ENCODE measurements around the genes CCL22, CNGB1 and GINS3.

DNA sequence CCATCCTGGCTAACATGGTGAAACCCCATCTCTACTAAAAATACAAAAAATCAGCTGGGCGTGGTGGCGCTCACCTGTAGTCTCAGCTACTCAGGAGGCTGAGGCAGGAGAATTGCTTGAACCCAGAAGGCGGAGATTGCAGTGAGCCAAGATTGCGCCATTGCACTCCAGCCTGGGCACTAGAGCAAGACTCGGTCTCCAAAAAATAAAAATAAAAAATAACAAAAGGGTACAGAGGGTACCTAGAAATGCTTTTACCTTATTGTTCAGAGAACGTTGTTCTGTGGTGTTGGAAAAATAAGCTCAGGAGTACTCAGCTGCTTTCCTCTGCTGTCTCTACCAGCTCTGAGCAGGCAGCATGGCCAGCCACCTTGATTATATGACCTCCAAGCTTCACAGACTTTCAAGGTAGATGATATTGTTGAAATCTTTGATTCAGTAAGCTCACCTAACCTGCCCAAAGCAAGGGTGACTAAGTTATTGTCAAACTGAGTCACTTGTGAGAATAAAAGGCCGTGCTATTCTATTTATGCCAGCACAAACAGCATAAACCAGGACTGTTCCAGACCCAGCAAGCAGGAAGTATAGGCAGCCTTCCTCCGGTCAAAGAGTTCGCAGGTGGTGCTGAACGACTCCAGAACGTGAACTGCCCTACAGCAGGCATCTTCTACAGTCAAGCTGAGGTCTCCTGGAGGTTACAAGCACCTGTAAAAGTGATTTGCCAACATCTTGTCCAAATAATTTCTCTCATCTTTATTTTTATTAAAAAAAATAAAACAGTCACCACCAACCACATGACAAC is 10.5 kb downstream of the ARL2BP start:
- RRBS: no CpG with 5 or more reads among the region's 11 CpGs

DNA sequence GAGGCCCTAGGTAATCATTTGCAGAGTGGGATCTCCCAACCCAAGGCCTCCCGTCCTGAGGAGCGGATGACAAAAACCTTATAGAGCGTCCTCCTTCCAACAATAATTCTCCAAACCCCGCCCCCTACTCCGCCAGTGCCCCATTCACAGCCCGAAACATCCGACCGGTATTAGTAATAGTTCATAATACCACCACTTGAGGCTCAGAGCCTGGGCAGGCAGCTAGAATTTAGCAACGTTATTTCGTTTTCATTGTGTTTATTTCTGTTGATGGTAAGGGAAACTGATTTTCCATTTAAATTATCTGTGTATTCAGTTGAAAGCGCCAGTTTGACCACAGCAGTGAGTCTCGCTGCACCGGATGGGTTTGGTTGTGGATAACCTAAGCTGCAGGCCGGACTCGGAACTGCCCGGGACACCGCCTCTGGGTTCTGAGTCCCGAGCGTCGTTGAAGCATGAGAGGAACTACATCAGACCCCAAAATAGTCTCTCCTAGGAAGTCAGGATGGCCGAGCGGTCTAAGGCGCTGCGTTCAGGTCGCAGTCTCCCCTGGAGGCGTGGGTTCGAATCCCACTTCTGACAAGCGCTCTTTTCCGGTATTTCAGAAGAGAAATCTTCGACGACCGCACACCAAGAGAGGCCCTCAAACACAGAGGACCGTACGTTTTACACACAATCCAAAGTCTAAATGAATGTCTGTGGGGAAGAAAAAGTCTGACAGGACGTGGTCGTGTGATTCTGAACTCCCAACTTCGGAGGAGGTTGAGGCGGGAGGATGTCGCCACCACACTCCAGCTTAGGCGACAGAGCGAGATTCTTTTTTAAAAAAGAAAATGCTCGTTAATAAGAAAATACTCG is 15.2 kb upstream of the PLLP start:
- RRBS: no CpG with 5 or more reads among the region's 43 CpGs

- RRBS: no CpG with 5 or more reads among the region's 7 CpGs
Observed at GRCh38 chr16:57318117-57318724, 33.7 kb upstream of the PLLP start.

DNA sequence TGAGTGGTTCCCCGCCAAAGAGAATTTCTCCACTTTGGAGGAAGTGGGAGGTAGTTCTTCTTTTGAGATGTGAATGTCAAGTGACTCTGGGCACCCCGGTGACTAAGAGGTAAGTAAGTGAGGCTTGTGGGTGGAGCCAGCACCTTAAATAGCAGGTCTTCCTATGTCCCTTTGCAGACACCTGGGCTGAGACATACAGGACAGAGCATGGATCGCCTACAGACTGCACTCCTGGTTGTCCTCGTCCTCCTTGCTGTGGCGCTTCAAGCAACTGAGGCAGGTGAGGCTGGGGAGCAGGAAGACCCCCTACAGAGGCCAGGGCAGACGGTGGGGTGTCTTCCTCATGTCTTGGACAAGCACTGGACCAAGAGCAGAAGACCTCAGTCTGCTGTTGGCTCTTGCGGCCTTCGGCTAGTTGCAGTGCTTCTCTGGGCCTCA is at the start of gene CCL22:
Gene CCL22 (plus strand): TSS at position 174 of the 438 bp plus-strand sequence.
- RRBS: no CpG with 5 or more reads among the region's 8 CpGs

DNA sequence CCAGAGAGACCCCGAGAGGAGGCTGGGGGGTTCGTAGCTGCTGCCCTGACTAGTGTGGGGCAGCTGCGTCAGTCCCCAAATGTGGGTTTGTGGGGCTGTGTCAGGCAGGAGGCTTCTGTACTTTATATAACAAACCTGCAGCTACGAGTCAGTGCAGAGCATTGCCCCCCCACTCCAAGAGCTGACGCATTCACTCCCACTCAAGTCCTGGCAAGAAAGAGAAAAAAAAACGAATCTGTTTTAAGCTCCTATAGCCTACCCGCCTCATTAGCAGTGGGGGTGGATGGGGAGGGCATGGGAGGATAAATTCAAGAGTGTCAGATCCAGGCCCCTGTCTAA is 1.9 kb downstream of the CX3CL1 start:
- RRBS: no CpG with 5 or more reads among the region's 7 CpGs

DNA sequence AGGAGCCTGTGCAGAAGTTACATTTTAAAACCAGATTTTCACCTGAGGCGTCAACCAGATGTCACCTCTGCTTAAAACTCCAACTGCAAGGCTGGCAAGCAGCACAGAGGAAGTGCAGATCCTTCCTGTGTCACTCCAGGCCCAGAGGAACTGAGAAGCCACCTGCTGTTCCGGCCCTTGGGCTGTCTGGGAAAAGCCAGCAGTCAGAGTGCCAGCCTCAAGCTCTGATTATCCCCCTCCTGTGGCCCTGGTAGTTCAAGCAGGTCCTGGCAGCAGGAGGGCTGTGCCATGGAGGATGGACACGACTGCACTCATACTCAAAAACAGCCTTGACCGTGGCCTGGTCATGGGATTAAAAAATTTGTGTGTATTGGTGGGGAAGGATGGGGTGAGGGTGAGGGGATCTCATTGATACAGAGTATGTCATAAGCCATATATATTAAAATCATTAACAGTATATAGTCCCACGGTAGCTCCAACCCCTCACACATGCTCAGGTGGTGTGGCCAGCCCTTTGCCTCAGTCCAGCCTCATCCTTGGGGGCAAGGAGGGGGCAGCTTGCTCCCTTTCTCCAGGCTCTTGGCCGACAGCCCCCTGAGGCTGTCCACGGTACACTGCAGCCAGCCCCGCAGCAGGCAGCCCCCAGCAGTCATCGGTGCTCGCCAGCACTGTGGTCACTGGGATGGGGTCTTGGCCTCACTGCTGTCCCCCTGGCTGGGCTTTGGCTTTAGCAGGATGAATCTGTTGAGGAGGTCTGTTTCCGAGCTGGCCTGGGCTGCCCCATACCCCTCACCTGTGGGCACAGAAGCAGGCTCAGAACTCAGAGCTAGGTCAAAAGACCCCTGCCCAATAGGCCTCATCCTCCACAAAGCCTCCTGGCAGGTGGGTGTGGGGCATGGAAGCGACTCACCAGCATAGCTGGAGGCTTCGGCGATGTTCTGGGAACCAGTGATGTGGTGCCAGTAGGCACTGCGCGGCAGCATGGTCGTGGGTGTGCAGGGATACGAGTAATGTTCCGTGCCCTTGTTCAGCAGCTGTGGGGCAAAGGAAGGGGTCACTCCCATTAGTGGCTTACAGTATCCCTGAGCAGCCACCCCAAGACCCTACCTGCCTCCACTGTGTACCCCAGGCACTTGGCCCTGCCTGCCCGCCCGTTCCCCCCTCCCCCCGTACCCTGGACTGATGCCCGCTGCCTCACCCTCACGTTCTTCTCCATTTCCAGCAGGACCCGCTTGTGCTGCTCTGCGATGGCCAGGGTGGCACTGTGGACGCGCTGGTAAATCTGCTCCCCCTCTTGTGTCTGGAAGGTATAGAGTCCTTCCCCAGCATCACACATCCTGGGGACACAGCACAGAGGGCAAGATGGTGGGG is 10.7 kb downstream of the POLR2C start:
- RRBS: no CpG with 5 or more reads among the region's 28 CpGs

DNA sequence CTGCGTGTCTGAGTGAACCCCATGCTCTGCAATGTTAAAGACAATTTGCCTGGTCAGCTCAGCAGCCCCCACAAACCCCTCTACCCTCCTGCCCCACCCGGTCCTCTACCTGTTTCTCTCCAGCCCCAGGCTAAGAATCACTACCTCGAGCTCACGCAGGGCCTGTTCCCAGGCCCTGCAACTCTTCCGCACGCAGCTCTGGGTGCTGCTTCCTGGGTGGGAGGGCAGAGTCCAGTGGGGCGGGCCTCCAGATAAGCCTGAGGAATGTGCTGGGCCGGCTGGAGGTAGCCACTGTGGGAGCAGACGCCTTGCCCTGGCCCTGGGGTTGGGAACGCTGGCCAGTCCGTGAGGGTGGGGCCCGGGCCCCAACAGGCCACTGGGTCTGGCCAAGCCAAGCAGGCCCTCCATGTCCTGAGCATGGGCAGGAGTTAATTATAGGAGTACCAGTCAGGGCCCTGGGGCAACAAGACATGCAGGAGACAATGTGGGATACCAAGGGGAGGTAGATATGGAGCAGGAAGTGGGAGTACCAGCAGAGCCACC is 6.0 kb downstream of the DOK4 start:
- RRBS: 8% methylated on average over 5 of the region's 12 CpGs

GRCh38 chr16:57485057-57485833 is 1.0 kb downstream of the DOK4 start:
- RRBS: no CpG with 5 or more reads among the region's 12 CpGs

DNA sequence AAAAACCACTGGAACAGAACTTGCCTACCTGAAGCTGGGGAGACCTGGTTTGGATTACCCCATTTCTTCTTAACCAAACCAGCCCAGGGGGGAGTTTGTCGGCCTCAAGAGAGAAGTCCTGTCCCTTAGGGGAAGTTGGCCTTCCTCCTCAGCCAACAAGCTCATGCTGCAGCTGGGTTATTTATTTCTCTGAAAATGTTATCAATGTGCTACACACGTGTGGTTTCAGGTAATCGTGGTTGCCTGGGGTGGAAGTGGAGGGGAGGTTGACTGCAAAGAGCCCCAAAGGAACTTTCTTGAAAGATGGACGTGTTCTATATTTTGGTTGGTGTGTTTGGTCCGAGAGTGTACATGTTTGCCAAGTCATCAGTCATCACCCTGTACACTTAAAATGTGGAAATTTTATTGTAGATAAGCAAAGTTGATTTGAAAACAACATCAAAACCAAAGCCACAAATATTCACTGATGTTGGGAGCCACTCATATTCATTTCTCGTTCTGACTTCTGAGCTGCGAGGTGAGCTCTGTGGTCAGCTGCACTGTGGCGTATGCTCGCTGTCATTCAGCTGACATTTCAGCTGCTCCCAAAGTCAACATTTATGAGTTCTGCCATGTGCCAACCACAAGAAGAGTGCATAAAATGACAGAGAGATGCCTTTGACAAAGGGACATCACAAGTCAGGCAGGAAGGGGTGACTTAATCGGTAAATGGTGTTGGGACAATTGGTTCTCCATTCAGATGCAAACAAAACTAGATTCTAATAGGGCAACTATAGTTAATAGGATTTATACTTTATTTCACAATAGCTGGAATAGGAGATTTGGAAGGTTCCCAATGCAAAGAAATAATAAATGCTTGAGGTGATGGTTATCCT is 26.5 kb upstream of the ADGRG1 start:
- RRBS: no CpG with 5 or more reads among the region's 10 CpGs

GRCh38 chr16:57619281-57620202 is 8.9 kb upstream of the ADGRG1 start:
- RRBS: no CpG with 5 or more reads among the region's 17 CpGs

DNA sequence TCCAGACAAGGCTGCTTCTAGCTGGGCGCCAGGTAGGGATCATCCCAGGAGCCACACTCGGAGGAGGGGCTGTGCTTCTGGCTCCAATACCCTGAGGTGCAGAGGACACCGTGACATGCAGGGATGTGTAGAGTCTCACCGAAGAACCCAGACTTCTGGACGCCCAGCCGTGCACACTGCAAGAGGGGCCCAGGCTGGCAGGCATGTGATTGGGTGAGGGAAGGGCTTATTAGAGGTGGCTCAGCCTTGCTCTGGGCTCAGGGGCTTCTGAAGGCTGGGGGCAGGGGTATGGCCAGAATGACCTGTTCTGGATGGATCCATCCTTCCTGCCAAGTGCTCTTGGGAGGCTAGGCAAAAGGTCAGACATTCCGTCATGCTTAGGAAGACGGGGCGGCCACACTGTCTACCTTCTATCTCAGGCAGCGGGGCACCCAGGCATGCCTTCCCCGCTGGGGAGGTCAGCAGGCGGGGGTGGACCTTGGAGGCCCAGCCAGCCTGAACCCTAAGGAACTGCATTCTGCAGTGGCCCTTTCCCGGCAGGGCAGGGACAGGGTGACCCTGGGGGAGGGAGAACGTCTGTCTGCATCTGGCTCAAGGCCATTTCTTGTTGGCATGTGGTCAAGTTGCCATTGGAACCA is 5.9 kb upstream of the ADGRG1 start:
- RRBS: no CpG with 5 or more reads among the region's 14 CpGs

DNA sequence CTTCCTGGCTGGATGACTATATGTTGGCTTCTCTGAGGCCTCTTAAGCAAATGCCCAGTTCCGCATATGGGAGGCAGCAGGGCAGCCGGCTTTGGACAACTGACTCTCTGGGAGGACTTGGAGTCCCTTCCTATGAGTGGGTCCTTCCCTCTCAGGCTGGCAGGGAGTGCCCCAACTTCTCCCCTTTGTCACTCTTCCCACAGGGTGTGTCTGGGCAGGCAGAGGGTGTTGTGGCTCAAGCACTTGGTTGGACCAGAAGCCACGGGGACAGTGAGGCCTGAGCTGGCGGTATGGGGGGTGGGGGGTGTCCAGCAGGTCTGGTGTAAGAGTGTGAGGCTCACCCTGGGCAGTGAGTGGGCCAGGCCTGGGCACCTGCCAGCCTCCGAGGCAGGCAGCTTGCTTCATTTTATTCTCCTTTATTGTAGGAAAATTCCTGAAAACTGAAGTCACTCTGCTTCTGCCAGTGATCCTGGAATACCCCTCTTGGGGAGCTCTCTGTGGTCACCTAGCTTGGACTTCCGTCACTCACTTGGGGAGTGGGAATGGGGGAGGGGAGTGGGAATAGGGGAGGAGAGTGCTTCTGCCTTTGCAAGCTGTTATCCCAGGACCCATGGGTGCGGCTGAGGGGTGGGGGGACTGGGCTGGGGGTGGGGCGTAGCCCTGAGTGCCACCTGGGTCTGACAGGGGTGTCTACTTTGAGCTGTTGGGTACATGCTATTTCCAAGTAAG is 15.0 kb downstream of the ADGRG1 start:
- RRBS: no CpG with 5 or more reads among the region's 8 CpGs

DNA sequence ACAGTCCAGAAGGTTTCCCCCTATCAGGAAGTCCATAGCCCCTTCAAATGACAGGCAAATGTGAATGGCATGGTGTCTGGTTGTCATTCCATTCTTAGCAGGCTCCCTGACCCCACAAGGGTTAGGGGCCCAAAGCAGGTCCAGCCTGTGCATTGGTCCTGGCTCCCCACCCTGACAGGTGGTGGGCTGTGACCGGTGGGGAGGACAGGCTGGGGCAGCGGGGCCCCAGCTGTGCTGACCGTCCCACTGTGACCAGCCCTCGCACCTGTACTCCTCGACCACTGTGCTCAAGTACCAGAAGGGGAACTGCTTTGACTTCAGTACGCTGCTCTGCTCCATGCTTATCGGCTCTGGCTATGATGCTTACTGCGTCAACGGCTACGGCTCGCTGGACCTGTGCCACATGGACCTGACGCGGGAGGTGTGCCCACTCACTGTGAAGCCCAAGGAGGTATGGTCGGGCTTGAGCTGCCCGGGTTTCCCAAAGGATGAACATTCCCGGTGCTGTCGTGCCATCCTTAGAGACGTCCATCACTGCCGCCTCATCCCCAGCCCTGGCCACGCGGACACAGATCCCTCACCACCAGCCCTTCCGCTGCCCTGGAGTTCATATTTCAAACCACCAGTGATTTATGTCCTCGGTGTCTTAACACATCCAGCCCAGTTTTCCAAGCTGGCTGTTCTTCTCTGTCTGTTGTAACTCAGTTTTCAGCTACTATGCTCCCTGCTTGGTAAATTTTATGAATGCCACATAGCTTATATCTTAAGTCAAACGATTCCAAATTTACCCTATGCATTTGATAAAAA is 7.3 kb downstream of the DRC7 start:
- RRBS: no CpG with 5 or more reads among the region's 24 CpGs

DNA sequence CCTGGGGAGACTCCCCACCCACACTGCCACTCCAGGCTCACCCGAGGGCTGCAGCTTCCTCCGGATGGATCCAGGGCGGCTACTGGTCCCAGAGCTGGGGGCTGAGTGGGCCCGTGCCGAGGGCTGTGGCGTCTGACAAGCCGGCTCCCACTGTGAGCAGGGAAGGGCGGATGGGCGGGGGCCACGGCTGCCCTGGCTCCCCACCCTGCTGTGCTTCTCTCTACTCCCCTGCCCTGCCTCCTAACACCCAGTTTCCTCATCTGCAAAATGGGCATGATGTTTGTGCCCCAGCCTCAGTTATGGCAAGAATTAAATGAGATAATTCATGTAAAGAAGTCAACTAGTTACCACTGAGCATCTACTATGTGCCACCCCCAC is 24.1 kb downstream of the KATNB1 start:
- RRBS: 87% methylated on average over 6 of the region's 10 CpGs

- RRBS: 67% methylated on average over 2 of the region's 21 CpGs
Observed at GRCh38 chr16:57775561-57776324, 26.5 kb downstream of the KIFC3 start.

DNA sequence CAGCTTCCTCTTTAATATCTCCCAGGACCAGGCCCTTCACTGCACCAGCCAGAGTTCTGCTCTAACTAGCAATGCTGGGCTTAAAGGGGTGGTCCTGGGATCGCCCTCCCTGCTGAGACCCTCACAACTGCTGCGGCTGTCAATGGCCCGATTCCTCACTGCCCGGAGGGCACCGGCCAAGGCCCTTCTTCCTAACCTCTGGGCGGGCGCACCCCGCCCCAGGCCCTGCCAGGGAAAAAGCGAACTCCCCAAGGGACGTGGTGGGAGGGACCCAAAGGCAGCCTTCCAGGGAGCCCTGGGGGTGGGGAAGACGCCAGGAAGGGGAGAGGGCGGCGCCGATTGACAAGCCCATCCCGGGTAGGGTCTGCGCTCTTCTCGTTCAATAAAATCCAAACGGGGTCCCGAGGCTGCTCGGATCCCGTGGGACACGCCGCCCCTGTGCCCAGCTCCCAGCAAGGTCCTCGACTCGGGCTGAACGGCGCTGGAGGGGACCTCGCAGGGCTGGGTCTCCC is 521 bp downstream of the KIFC3 start:
- RRBS: no CpG with 5 or more reads among the region's 28 CpGs

GRCh38 chr16:57803851-57803989 is 1.4 kb upstream of the KIFC3 start:
- RRBS: no CpG with 5 or more reads among the region's 1 CpG

DNA sequence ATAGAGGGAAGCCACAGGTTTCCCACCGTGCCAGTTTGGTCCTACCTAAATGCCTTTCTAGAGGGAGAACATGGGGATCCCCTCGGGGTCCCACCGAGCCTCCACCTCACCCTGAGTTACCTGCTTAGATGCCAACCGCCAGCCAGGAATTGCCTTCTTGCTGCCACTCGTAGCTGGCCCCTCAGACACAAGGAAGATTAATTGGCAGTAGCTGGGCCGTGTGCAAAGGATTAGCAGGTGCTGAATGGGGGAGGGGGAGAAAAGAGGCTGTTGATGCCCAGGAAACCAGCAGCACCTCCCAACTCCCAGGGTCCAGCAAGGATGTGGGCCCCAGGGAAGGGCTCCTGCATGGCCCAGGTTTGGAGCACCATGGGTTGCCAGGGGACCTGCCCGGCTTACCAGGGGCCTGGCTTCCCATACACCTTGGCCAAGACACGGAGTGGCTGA is at the start of gene CNGB1:
Gene CNGB1 (minus strand): TSS at position 189 of the 447 bp plus-strand sequence.
- RRBS: no CpG with 5 or more reads among the region's 8 CpGs

- RRBS: no CpG with 5 or more reads among the region's 25 CpGs
Observed at GRCh38 chr16:58128048-58128959, 877 bp downstream of the CFAP20 start.

- RRBS: 2% methylated on average over 12 of the region's 68 CpGs
Observed at GRCh38 chr16:58392127-58393189, at the start of gene GINS3. TSS of gene GINS3 (plus strand) at chr16:58392471.

All from AG08470 (cell line).